Jejunum (tissue), 1 donor: ENCODE measurements around a stretch of chr18.

DNA sequence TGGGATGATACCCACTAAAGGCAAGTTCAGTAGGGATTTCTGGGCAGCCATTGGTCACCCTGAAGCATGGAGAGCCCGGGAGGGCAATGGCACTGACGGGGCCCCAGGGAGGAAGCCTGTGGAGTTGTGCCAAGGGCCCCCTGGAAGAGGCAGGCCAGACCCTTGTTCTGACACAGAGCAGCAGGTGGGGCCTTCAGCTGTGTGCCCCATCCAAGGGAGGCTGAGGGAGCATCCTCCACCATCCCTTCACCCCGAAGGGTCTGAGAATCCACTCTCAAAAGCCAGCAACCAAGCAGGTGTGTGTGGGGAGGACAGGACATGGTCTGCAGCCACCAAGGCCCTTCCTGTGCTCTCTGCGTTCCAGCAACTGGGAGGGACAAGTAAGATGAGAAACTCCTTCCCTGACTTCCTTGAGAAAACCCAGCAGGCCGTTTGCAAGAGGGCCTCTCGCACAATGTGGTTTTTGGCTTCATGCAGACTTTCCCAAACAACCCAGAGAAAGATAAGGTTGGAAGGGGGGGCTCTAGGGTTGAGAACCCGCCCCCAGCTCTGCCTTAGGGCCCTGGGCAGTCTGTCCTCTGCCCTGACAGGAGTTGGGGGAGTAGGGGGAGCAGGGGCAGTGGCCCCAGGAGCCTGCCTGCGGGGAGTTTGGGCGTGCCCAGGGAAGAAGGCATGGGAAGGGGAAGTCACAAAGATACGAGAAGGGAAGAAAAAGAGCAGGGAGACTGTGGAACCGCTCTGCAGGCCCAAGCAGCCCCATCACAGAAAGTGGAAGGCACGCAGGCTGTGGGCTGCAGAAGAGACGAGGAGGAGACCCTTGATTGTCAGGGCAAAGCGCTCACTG, 100.0 kb downstream of the SMAD7 start:
- PRO-cap = no peak

- PRO-cap = no peak
Measured at GRCh38 chr18:48879777-48880062, 71.0 kb downstream of the SMAD7 start.

DNA sequence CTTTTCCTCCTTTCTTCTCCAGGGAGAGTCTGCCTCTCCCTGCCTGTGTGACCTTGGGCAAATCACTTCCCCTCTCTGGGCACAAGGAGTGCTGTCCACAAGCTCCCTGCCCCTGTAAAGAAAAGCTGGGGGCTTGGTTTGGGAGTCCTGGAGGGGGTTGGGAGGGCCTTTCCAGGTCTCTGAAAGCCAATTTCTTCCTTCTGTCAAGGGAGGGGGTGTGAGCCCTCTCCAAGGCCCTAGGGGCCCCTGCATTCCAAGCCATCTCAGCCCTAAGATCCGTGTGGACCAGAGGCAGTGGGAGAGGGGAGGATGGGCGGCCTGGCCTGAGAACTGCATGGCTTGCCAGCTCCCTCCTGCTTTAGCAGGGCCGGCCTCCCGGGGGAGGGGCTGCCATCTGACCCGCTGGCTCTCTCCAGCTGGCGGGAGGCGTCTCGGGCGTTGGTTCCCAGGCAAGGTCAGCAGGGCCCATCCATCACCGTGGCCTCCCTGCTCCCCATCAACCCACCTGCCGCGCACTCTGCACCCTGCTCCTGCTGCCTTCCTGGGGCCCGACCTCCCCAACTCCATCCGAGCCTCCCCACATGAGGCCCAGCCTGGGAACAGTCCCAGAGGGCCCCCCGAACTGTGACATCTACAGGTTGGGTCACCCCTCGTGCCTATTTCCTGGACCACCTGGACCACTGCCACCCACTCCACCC, 61.4 kb downstream of the SMAD7 start:
- PRO-cap = no peak

GRCh38 chr18:48893416-48894210, 57.2 kb downstream of the SMAD7 start:
- PRO-cap = bidirectional peak, plus-strand start at chr18:48894072, minus-strand start at chr18:48893823

DNA sequence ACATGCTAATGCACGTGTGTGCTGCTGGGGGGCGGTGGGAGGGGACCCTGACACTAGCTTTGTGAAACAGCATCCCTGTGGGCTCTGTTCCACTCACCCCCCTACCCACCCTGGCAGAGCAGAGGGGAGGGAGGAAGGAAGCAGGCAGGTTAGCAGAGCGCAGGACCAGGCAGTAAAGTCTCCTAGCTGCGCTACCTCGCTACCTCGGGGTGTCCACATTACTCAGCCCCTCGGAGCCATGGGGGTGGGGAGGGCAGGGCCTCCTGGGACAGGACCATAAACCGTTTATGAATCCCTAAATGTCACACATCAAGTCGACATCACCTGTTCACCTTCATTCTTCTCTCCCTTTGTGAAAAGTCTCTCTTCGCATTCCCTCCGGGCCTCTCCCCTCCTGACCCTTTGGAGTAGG, 23.5 kb upstream of the SMAD7 start:
- PRO-cap = no peak

- PRO-cap = no peak
Measured at GRCh38 chr18:48996870-48997487, 46.2 kb upstream of the SMAD7 start.

- PRO-cap = no peak
Measured at GRCh38 chr18:49052531-49053369, 102.0 kb upstream of the SMAD7 start.

- PRO-cap = no peak
Measured at GRCh38 chr18:49647007-49647252, 85.1 kb downstream of the LIPG start.

DNA sequence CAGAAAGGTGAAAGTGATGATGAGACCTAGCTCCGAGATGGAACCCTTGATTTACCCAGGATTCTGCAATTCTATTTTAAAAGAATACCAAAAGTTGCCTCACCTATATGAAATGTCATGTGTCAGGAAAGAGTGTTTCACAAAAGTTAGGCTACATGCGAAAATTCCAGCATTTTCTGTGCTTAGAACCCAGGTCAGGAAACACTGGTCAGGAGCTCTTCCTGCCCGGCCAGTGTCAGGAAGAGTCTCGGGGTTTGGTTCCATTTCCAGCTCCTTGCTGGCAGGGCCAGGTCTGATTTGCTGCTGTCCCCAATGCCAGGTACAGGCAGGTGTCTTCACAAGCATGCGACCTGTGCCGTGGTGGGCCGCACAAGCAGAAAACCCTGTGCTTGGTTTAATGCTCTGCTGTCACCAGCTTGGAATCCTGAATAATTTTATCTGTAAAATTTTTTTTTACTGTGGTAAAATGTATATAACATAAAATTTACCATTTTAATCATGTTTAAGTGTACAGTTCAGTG, 89.1 kb downstream of the ACAA2 start:
- PRO-cap = no peak

DNA sequence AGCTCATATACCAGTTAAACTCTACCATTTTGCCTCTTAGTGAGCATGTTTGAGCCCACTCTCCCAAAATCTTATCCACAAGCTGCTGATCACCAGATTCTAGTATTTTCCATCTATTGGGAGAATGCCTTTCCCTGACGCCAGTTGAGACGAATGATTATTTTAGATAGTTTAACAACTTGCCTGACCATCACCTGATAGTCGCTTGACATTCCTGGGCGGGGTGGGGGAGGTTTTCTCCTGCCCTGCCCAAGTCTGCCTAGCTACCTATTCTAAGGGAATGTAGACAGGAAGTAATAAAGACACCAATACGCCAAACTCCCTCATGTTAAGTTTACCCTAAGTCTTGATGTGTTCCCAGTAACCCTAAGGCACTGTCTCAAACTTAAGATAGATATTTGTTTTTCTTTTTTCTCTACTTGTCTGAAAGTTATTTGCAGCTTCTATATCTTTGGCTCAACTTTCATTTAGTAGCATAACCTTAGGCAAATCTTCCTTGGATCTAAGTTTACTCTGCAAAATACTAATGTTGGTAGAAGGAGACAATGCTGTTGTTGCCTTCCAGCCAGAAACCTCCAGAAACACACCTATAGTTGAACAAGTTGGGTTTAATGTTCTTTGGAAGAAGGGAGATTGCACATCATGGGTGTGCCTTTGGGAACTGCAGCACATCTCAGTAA, 4.7 kb upstream of the ACAA2 start:
- PRO-cap = no peak

DNA sequence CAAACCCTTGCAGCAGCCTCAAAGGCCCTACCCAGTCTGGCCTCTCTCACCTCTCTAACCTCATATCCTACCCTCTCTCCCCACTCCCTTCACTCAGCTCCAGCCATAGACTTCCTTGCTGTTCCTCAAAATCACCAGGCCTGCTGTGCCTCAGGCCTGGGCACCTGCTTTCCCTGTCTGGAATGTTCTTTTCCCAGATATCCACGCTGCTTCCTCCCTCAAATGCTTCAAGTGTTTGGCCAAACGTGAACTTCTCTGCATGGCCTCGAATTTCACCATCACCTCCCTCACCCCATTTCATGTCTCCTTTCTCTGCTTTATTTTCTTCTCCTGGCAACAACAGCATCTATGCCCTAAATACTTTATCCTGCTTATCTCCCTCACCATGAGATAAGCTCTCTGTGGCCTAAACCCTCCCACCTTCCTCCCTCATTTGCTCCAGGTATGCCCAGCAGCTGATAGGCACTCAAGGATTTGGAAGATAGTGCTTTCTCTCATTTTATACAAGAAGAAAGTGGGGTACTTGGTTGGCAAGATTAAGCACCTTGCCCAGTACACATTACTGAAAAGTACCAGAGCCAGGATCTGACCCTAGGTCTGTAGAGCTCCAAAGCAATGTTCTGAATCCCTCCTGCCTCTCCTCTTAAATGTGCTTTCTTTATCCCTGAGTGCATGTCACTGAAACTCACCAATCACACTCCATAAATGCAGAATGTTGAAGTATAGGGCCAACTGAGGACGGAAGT, 84.8 kb downstream of the MYO5B start:
- PRO-cap = no peak

- PRO-cap = no peak
Measured at GRCh38 chr18:50658972-50659535, 99.2 kb downstream of the MAPK4 start.

DNA sequence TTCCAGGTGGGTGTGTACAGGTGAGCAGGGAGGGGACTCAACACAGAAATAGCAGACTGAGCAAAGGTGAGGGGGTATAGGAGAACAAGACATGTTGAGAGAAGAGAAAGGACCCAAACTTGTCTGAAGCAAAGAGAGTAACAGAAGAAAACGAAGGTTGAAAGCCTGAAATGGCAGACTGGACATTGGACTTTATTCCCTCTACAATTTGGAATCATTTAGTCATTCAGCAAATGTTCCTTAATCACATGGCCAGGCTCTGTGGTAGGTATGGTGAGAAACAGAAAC, 23.3 kb downstream of the MRO start:
- PRO-cap = no peak

GRCh38 chr18:50816696-50817213, 3.1 kb downstream of the MRO start:
- PRO-cap = no peak

DNA sequence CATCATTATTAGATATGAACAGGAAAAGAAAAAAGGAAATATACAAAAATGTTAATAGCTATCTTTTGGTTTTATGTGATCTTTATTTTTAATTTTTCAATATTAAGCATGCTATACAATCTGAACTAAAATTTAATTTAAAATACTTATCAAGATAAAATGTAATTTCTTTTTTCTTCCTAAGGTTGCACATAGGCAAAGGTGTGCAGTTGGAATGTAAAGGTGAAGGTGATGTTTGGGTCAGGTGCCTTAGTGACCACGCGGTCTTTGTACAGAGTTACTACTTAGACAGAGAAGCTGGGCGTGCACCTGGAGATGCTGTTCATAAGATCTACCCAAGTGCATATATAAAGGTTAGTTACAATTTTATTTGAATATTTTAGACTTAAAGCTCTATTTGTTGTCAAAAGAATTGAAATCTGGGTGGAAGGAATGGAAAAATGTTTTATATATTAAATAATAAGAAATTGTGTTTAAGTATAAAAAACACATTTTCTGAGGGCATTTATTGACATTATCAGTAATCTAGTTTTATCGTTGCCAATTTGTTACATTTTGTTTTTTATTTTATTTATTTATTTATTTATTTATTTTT, 36.9 kb downstream of the SMAD4 start:
- PRO-cap = no peak

DNA sequence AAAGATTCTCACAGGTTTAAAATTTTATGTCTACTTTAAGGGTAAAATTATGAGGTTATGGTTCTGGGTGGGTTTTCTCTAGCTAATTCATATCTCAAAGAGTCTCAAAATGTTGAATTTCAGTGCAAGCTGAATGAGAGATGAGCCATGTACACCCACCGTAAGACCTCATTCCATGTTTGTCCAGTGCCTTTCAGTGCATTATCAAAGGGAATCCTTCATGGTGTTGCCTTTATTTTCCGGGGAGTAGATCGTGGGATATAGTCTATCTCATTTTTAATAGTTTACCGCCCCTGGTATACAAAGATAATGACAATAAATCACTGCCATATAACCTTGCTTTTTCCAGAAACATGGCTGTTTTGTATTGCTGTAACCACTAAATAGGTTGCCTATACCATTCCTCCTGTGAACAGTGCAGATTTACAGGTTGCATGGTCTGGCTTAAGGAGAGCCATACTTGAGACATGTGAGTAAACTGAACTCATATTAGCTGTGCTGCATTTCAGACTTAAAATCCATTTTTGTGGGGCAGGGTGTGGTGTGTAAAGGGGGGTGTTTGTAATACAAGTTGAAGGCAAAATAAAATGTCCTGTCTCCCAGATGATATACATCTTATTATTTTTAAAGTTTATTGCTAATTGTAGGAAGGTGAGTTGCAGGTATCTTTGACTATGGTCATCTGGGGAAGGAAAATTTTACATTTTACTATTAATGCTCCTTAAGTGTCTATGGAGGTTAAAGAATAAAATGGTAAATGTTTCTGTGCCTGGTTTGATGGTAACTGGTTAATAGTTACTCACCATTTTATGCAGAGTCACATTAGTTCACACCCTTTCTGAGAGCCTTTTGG, 51.4 kb downstream of the SMAD4 start:
- PRO-cap = no peak

- PRO-cap = no peak
Measured at GRCh38 chr18:51082461-51082812, 52.4 kb downstream of the SMAD4 start.

DNA sequence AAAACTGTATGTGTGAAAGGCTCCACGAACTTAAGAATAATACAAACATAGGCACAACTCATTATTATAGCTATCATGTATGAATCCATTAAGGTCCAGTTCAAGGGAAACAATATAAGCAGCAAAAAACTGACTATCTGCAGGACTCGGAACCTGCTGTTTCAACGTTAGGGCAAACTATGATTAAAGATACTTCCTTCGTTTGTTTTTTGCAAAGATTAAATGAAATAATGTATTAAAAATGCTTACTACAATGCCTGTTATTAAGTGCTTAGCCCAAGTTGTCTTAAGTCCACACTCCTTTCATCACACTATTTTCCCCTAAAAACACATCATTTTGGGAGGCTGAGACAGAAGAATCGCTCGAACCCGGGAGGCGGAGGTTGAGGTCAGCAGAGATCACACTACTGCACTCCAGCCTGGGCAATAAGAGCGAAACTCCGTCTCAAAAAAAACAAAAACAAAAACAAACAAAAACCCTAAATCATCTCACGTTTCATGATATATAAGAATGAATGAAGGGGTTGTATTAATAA, 10.2 kb downstream of the MEX3C start:
- PRO-cap = no peak

- PRO-cap = no peak
Measured at GRCh38 chr18:51345892-51346450, 148.5 kb upstream of the MEX3C start.

- PRO-cap = no peak
Measured at GRCh38 chr18:52394625-52394996, 54.6 kb downstream of the DCC start.